HepG2 (cell line): ENCODE results near the gene DNAJA3.

DNA sequence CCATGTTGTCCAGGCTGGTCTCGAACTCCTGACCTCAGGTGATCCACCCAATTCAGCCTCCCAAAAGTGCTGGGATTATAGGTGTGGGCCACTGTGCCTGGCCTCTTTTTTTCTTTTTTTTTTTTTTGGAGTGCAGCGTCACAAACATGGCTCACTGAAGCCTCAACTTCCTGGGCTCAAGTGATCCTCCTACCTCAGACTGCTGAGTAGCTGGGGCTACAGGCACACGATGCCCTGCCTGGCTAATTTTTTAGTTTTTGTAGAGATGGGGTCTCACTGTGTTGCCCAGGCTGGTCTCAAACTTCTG lies 65.2 kb upstream of the CREBBP start:
- RRBS, 2 experiments: no CpG with 5 or more reads among the region's 3 CpGs
CAGE:
- cytosol, long polyA minus RNA: no peak
- cytosol, long polyA plus RNA: no peak
- long polyA plus RNA: no peak
- nucleus, long polyA minus RNA: no peak
- nucleus, long polyA plus RNA: no peak

DNA sequence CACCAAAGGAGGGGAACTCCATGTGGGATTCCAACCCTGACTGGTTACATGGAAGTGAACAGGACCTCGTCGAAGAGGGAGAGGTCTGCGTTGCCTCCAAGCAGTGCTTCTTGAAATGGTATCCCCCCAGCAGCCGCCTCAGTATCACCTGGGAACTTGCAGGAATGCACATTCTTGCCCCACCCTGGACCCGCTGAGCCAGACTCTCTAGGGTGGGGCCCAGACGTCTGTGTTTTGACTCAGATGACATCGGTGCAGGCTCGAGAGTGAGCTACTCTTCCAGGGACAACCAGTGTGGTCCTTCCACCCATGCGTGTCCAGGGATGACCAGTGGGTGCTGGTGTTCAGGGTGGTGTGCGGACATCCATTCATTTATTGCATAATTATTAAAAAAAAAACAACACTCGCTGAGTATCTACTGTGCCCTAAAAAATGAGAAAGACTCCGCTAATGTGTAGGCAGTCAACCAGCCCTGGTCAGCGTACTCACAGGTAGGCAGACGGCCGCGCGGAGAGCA lies 30.6 kb downstream of the ADCY9 start:
- RRBS, 2 experiments: no CpG with 5 or more reads among the region's 17 CpGs
CAGE:
- cytosol, long polyA minus RNA: no peak
- cytosol, long polyA plus RNA: no peak
- long polyA plus RNA: no peak
- nucleus, long polyA minus RNA: no peak
- nucleus, long polyA plus RNA: no peak

GRCh38 chr16:4136009-4136864 lies 20.0 kb upstream of the ADCY9 start:
- RRBS, 2 experiments: no CpG with 5 or more reads among the region's 14 CpGs
CAGE:
- cytosol, long polyA minus RNA: no peak
- cytosol, long polyA plus RNA: no peak
- long polyA plus RNA: no peak
- nucleus, long polyA minus RNA: no peak
- nucleus, long polyA plus RNA: no peak

DNA sequence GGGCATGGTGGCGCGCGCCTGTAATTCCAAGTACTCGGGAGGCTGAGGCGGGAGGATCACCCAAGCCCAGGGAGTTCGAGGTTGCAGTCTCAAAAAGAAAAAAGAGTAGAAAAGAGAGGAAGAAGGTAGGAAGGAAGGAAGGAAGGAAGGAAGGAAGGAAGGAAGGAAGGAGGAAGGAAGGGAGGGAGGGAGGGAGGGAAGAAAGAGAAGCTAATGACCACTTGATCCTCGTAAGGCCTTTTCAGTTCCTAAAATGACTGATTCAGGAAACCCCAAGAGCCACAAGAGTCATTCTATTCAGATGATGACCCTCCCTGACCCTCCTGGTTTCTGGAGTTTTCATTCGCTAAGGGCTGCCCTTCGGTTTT lies 59.0 kb downstream of the SRL start:
- RRBS, 2 experiments: no CpG with 5 or more reads among the region's 9 CpGs
CAGE:
- cytosol, long polyA minus RNA: no peak
- cytosol, long polyA plus RNA: no peak
- long polyA plus RNA: no peak
- nucleus, long polyA minus RNA: no peak
- nucleus, long polyA plus RNA: no peak

DNA sequence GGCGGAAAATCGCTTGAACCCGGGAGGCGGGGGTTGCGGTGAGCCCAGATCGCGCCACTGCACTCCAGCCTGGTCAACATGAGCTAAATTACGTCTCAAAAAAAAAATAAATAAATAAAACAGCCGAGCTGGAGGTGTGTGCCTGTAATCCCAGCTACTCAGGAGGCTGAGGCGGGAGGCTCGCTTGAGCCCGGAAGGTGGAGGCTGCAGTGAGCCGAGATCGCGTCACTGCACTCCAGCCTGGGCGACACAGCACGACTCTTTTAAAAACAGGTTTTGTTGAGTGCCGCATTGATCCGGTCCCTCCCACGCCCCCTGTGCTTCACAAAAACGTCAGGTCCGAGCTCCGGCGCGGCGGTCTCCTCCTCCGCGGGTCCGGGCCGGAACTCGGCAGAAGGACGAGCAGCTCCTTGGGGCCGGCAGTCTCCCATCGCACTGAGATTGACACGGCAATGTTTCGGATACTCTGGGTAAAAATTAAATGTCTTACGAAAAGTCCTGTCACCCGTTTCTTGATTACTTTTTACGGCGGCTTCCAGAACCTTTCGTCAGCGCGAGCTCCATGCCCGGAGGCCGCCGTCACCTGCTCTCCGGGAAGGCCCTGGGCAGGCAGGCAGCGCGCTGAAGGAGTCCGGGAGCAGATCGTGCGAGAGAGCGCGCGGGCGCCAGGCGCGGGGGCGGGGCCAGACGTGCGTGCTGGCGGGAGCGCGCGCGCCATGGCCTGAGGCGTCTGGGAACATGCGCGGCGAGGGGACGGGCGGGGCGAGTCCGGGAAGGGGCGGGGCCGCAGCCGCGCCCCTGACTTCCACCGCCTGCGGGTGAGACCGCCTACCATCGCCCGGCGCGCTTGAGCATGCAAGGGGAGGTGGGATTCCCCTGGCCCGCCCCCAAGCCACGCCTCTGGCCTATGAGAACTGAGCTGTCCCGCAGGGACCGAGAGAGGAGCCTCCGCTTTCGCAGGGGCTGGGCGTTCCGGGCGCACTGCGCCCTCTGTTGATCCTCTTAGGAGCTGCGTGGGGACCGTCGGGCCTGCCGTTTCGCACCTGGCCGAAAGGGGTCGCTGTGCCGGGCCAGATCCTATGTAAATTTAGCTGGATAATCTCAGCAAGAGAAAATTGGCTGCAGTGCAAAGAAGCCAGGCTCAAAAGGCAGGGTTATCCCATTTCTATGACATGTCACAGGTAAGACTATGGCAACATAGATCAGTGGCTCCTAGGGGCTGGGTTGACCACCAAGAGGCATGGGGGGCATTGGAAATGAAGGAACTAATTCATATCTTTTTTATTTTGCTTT lies 11.7 kb upstream of the SRL start:
- RRBS, 2 experiments: 2% methylated on average over 28 of the region's 103 CpGs
CAGE:
- cytosol, long polyA minus RNA: no peak
- cytosol, long polyA plus RNA: no peak
- long polyA plus RNA: no peak
- nucleus, long polyA minus RNA: no peak
- nucleus, long polyA plus RNA: no peak

- RRBS, 2 experiments: no CpG with 5 or more reads among the region's 22 CpGs
CAGE:
- cytosol, long polyA minus RNA: no peak
- cytosol, long polyA plus RNA: no peak
- long polyA plus RNA: no peak
- nucleus, long polyA minus RNA: no peak
- nucleus, long polyA plus RNA: no peak
These were observed 10.5 kb downstream of the TFAP4 start for GRCh38 chr16:4262274-4262845.

DNA sequence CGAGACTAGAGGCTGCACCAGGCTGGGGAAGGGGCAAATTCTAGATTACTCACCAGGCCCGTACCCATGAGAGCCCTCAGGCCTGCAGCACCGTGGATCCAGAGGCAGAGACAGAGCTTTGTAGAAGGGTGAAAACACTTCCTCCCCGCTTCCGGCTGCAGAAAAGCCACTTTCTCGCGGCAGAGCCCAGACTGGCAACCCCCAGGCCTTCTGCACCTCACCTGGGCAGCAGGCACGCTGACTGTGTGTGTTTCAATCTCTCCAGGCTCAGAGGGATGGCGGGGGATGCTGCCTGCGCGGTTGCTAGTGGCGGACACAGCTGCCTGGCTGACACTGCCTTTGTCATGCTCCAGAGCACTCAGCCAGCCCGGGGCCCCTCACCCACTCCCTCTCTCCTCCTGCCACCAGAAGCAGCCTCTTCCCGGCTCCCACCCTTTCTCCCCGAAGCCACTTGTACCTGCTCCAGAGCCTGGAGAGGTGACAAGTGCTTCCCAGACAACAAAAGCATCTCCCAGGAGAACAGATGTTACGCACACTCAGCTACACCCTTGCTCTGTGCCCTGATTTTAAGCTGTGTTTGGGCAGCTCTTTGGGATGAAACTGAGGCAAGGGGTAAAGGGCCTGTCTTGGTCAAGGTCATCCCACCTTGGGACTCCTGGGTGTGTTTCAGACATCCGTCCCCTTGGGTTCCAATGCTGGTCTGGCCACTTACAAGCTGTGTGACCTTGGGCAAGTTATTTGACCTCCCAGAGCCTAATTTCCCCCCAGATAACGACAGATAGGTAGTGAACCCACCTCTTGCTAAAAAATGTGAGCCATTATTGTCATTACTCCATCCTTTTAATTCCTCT lies 9.3 kb upstream of the GLIS2 start:
- RRBS, 2 experiments: 22 to 32% methylated on average over 1 of the region's 18 CpGs
CAGE:
- cytosol, long polyA minus RNA: no peak
- cytosol, long polyA plus RNA: no peak
- long polyA plus RNA: no peak
- nucleus, long polyA minus RNA: no peak
- nucleus, long polyA plus RNA: no peak

- RRBS, 2 experiments: 9 to 11% methylated on average over 1 of the region's 3 CpGs
CAGE:
- cytosol, long polyA minus RNA: no peak
- cytosol, long polyA plus RNA: no peak
- long polyA plus RNA: no peak
- nucleus, long polyA minus RNA: no peak
- nucleus, long polyA plus RNA: no peak
These were observed 1.6 kb downstream of the GLIS2 start for GRCh38 chr16:4317502-4317822.

- RRBS, 2 experiments: 50 to 63% methylated on average over 6 to 10 of the region's 25 CpGs
CAGE:
- cytosol, long polyA minus RNA: no peak
- cytosol, long polyA plus RNA: no peak
- long polyA plus RNA: no peak
- nucleus, long polyA minus RNA: no peak
- nucleus, long polyA plus RNA: no peak
These were observed 4.2 kb downstream of the GLIS2 start for GRCh38 chr16:4319988-4320540.

DNA sequence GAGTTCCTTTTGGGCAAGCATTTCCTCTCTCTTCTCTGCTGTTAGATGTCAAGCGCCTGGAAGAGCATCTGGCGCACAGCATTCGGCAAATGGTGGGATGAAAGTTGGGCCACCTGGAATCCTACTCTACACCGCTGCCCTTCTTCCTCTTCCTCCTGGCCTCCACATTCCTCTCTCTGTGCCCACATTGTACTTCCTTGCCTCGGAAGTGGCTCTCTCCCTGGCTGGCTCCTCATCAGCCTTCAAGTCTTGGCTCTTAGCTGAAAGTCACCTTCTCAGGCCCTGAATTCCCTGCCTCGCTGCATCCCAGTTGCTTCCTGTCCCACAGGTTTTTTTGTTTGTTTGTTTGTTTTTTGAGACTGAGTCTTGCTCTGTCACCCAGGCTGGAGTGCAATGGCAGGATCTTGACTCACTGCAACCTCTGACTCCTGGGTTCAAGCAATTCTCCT lies 2.5 kb upstream of the PAM16 start:
- RRBS, 2 experiments: no CpG with 5 or more reads among the region's 6 CpGs
CAGE:
- cytosol, long polyA minus RNA: no peak
- cytosol, long polyA plus RNA: no peak
- long polyA plus RNA: no peak
- nucleus, long polyA minus RNA: no peak
- nucleus, long polyA plus RNA: no peak

GRCh38 chr16:4379456-4379743 lies 7.8 kb downstream of the VASN start:
- RRBS, 2 experiments: no CpG with 5 or more reads among the region's 8 CpGs
CAGE:
- cytosol, long polyA minus RNA: no peak
- cytosol, long polyA plus RNA: no peak
- long polyA plus RNA: no peak
- nucleus, long polyA minus RNA: no peak
- nucleus, long polyA plus RNA: no peak

- RRBS, 2 experiments: 95 to 96% methylated on average over 6 of the region's 20 CpGs
CAGE:
- cytosol, long polyA minus RNA: no peak
- cytosol, long polyA plus RNA: no peak
- long polyA plus RNA: no peak
- nucleus, long polyA minus RNA: no peak
- nucleus, long polyA plus RNA: no peak
These were observed 15.0 kb downstream of the VASN start for GRCh38 chr16:4386405-4387312.

DNA sequence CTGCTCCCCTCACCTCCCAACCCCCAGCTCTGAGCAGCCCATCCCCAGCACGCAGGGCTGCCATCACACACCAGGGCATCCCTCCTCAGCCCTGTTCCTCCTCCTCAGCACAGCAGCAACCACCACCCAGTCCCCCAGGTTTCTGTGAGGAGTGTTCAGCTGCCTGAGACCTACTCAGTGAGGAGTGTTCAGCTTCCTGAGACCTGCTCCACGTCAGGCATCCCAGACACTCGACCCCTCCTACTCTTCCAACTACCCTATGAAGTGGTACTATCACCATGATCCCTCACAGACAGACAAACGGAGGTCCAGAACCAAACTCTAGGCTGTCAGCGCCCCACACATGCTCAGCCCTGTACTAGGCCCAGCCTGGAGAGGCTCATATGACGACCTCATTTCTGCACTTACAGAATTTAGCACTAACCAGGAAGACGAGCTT lies 21.0 kb downstream of the CORO7 start:
- RRBS, 2 experiments: no CpG with 5 or more reads among the region's 7 CpGs
CAGE:
- cytosol, long polyA minus RNA: no peak
- cytosol, long polyA plus RNA: no peak
- long polyA plus RNA: no peak
- nucleus, long polyA minus RNA: no peak
- nucleus, long polyA plus RNA: no peak

DNA sequence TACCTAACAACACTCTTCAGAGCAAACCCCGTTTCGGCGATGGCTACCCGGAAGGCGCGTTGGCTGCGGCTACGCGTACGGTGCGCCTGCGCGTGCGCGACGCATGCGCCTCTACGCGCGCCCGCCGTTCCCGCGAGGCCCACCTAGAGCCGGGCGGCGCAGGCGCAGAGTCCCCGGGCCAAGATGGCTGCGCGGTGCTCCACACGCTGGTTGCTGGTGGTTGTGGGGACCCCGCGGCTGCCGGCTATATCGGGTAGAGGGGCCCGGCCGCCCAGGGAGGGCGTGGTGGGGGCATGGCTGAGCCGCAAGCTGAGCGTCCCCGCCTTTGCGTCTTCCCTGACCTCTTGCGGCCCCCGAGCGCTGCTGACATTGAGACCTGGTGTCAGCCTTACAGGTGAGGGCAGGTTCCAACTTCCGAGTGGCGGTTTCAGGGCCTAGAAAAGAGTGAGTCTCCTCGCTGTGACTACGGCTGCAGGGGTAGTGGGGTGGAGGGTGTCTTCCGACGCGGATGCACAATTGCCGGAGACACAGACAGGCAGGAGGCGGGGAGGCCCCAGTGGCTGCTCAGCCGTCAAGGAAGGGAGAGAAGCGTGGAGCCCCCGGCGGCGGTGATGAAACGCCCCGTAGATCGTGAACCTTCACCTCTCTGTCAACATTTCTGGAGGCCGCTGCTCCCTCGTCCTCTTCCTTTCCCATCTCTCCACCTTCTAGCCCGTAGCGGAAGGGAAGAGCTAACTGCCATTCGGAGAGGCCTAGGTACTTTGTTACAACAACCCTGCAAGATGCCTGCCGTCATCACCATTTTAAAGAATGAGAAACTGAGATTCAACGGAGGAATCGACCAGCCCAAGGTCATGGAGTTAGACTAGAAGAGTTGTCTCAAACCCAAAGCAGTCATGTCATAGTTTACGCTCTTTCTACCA lies at the start of gene DNAJA3:
Gene DNAJA3, plus strand, starts transcription at position 170 of the 923 bp plus-strand sequence.
- RRBS, 2 experiments: 2 to 3% methylated on average over 26 of the region's 72 CpGs
CAGE:
- cytosol, long polyA minus RNA: start-site peak on the plus strand centred at position 168 of the sequence, 6 bp wide, 451 reads
- cytosol, long polyA plus RNA: start-site peak on the plus strand centred at position 174 of the sequence, 19 bp wide, 185 and 924 reads in 2 replicates
- long polyA plus RNA: start-site peak on the plus strand centred at position 176 of the sequence, 22 bp wide, 543 and 752 reads in 2 replicates; start-site peak on the plus strand centred at position 268 of the sequence, 50 bp wide, 59 and 53 reads in 2 replicates
- nucleus, long polyA minus RNA: no peak
- nucleus, long polyA plus RNA: start-site peak on the plus strand centred at position 176 of the sequence, 22 bp wide, 666 and 1,154 reads in 2 replicates

GRCh38 chr16:4461525-4461729 lies 13.0 kb downstream of the NMRAL1 start:
- RRBS, 2 experiments: 9% methylated on average over 2 of the region's 2 CpGs
CAGE:
- cytosol, long polyA minus RNA: no peak
- cytosol, long polyA plus RNA: no peak
- long polyA plus RNA: no peak
- nucleus, long polyA minus RNA: no peak
- nucleus, long polyA plus RNA: no peak

- RRBS, 2 experiments: no CpG with 5 or more reads among the region's 3 CpGs
CAGE:
- cytosol, long polyA minus RNA: no peak
- cytosol, long polyA plus RNA: no peak
- long polyA plus RNA: no peak
- nucleus, long polyA minus RNA: no peak
- nucleus, long polyA plus RNA: no peak
These were observed 24.7 kb downstream of the HMOX2 start for GRCh38 chr16:4500880-4501258.

DNA sequence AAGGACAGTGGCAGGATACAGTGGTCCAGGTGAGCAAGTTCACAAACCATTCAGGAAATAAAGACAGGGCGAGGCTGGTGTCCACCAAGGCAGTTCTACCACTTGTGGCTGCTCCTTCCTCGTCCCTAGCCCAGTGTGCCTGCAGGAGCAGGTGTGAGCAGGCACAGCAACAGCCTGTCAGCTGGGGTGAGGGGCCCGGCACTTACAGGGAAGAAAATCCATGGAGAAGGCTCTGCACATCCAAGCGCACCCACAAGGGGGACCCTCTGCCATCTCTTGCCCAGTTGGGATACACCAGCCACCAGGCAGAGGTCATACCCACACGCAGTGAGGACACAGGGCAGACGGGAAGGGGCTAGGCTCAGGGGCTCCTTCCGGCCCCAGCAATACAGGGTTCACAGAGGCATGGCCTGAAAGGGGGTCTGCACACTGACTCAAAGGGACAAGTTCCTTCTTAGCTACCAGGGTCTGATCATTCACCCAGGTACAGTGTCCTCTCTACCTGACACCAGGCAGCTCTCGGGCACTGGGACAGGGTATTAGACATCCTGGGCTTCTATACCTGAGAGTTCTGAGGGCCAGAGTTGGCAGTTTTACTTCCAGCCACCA lies 27.0 kb downstream of the CDIP1 start:
- RRBS, 2 experiments: no CpG with 5 or more reads among the region's 8 CpGs
CAGE:
- cytosol, long polyA minus RNA: no peak
- cytosol, long polyA plus RNA: no peak
- long polyA plus RNA: no peak
- nucleus, long polyA minus RNA: no peak
- nucleus, long polyA plus RNA: no peak

- RRBS, 2 experiments: no CpG with 5 or more reads among the region's 12 CpGs
CAGE:
- cytosol, long polyA minus RNA: no peak
- cytosol, long polyA plus RNA: no peak
- long polyA plus RNA: no peak
- nucleus, long polyA minus RNA: no peak
- nucleus, long polyA plus RNA: no peak
These were observed 17.6 kb downstream of the UBALD1 start for GRCh38 chr16:4597078-4597546.

GRCh38 chr16:4599042-4599369 lies 15.7 kb downstream of the UBALD1 start:
- RRBS, 2 experiments: no CpG with 5 or more reads among the region's 9 CpGs
CAGE:
- cytosol, long polyA minus RNA: no peak
- cytosol, long polyA plus RNA: no peak
- long polyA plus RNA: no peak
- nucleus, long polyA minus RNA: no peak
- nucleus, long polyA plus RNA: no peak

- RRBS, 2 experiments: no CpG with 5 or more reads among the region's 11 CpGs
CAGE:
- cytosol, long polyA minus RNA: no peak
- cytosol, long polyA plus RNA: no peak
- long polyA plus RNA: no peak
- nucleus, long polyA minus RNA: no peak
- nucleus, long polyA plus RNA: no peak
These were observed 2.2 kb downstream of the UBALD1 start for GRCh38 chr16:4612369-4613093.